ENCODE results near the genes RASGRP4 and MAP4K1.

- PRO-cap: no peak
These were observed 7.9 kb downstream of the ZNF573 start for GRCh38 chr19:37771314-37771979.

- PRO-cap: no peak
These were observed 326 bp downstream of the SIPA1L3 start for GRCh38 chr19:37907347-37907720.

DNA sequence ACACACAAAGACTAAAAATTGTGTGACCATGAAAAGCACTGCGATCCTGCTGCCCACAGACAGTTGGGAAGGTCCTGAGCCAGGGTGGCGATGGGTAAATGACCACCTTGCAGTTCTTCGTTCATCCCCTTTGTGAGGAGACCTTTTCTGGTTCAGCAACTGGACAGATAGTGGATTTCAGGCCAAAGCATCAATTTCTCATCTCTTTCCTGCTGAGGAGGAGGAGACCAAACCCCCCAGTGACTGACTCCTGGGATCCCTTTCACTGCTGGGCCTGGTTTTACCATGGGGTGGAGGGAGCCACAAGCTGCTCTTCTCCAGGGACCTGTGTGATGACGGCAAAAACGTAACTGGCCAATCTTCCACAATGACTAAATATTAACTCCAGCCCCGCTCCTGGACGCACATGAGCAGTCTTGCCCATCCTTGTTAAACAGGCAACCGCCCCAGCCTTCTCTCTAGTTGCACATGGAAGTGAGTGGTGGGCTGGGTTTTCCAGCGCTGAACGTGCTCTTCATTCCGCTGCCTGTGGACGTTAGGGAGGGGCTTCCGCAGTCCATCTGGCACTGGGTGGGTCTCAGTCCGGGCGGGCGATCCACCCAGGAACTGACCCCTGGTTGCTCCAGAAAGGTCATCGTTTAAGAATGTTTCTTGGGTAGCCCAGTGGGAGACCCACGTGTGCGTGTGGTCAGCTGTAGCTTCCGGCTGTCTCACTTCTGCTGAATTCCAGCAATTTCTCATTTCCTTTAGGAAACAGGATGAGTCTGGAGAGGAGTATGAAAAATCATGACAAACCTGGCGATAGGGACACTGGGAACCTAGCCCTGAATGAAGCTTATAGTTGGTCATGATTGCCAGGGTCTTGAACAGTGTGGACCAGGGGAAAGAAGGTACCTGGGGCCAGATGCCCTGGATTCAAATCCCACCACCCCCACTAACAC is 92.3 kb downstream of the SIPA1L3 start:
- PRO-cap: no peak

DNA sequence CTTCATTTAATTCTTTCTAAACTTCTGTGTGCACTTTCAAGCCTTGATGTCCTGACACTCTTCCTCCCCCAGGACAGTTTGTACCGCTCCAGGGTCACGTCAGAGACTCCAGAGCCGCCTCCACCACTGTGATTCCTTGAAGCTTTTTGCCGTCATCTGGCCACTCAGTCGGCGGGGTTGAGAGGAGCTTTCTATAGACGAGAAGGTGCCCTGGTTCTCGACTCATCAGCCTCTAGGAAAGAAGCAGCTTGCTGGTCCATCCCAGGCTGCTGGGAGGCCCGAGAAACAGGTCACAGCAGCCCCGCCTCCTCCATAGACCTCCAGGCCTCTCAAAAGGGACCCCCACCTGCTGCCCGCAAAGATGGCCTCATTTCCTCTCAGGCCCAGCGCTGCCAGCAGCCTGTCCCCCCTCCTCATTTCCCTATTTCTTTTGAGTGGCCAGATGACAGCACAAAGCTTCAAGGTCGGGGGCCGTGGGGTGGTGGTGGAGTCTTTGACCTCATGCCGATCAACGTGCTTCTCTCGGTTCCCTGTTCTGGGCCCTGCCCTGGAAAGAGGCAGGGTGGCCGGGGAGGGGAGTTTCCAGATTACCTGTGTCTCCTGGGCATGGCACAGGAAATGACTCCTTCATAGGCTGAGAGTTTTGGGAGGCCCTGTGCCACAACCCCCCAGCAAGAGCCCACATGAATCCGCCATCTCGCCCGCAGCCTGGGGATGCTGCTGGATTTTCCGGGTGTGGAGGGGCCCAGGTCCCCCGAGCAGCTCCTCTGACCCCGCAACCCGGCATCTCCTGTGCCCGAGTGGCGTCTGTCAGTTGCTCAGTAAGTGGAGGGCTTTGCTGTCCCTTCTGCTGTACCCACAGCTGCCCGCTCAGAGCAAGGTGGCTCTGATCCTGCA is 139.2 kb downstream of the SIPA1L3 start:
- PRO-cap: no peak

DNA sequence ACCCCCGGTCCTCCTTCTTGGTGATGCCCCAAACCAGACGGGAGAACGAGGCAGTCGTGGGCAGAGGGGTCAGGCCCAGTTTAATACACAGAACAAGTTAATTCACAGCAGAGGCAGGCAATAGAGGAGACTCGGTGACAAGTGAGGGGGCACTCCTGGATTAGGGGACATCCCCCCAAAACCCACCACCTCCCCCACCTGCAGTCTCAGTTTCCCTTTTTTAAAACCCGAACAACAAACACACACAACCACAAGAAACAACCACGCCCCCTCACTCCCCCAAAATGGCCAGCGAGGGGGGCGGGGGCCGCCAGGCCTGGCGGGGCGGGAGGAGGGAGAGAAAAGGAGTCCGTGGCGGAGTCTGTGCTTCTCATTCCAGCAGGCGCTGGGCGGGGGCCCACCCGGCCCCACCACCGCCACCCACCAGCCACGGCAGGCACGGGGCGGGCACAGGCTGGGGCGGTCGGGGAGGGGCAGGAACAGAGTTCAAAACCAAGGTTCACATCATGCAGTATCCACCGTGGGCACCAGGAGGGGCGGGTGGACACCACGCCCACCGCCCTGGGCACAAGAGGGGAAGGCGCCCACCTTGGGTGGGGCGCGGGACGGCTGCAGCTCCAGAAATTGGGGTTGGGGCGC is 13.0 kb downstream of the DPF1 start:
- PRO-cap: no peak

GRCh38 chr19:38386780-38387512 is 888 bp downstream of the GGN start:
- PRO-cap: no peak

DNA sequence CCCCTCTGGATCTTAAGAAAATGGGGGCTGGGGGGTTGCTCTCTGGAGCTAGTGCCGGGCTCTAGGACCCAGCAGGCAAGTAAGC is 126 bp upstream of the SPRED3 start:
- PRO-cap: no peak

GRCh38 chr19:38425975-38426468 is at the start of gene RASGRP4:
Gene RASGRP4 (minus strand): TSS chr19:38426219.
- PRO-cap: unidirectional peak, minus-strand start at chr19:38426173

DNA sequence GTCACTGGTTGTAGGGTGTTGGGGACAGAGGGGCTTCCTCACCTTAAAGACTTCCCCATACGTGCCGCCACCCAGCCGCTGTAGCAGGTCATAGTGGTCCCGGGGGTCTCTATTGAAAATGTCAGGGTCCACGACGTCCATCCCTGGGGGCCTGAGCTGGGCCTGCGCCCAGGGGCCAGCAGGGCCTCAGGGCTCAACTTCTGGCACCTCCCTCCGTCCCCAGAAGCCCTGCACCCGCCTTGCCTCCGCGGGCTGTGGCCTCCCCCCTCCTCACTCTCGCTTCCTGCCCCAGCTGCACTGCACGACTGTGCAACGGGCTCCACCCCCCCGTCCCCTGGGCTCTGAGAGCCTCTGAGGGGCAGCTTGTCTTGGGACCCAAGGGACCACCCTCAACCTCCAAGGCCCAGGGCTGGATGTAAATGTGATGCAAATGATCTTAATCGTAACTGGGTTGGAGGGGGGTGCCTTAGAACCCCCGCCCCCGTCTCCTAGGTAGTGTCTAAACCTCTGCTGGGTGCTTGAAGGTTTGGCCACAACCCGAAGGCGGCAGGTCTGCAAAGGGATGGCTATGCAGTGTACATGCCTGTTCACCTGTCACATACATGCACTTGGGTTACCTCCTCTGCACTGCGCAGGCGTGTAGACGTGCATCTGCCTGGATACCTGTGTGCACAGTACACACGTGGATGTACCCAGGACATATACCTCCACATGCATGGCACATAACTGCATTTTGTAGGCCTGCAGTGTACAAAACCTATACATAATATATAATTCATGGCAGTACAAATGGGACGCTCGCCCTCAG is at the start of gene MAP4K1:
Gene MAP4K1, minus strand, starts transcription at position 199 of the 808 bp plus-strand sequence.
- PRO-cap: no peak

GRCh38 chr19:38631301-38632199 is 12.6 kb downstream of the EIF3K start:
- PRO-cap: no peak

GRCh38 chr19:38651000-38651870 is 3.8 kb downstream of the ACTN4 start:
- PRO-cap: no peak

DNA sequence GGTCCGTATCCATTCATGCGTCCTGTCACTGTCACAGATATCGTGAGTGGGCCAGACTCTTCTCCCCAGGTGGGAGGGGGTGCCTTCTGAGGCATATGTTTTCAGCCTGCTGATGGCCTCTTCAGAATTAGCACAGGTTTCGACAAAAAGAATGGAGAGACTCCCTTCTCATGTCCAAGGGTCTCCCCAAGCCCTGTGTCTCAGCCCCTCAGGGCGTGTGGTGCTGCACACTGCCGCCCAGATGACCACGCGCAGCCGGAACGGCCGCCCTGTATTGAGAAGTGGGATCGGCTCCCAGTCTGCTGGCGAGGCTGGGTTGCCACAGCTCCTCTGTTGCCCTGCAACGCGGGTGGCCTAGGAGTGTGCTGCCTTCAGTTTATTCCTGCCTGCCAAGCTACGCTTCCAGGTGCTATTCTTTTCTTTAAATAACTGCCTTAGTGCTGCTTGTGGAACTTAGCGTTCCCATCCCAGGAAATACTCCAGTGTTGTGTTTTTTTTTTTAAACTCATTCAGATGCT is 16.4 kb downstream of the ACTN4 start:
- PRO-cap: no peak

DNA sequence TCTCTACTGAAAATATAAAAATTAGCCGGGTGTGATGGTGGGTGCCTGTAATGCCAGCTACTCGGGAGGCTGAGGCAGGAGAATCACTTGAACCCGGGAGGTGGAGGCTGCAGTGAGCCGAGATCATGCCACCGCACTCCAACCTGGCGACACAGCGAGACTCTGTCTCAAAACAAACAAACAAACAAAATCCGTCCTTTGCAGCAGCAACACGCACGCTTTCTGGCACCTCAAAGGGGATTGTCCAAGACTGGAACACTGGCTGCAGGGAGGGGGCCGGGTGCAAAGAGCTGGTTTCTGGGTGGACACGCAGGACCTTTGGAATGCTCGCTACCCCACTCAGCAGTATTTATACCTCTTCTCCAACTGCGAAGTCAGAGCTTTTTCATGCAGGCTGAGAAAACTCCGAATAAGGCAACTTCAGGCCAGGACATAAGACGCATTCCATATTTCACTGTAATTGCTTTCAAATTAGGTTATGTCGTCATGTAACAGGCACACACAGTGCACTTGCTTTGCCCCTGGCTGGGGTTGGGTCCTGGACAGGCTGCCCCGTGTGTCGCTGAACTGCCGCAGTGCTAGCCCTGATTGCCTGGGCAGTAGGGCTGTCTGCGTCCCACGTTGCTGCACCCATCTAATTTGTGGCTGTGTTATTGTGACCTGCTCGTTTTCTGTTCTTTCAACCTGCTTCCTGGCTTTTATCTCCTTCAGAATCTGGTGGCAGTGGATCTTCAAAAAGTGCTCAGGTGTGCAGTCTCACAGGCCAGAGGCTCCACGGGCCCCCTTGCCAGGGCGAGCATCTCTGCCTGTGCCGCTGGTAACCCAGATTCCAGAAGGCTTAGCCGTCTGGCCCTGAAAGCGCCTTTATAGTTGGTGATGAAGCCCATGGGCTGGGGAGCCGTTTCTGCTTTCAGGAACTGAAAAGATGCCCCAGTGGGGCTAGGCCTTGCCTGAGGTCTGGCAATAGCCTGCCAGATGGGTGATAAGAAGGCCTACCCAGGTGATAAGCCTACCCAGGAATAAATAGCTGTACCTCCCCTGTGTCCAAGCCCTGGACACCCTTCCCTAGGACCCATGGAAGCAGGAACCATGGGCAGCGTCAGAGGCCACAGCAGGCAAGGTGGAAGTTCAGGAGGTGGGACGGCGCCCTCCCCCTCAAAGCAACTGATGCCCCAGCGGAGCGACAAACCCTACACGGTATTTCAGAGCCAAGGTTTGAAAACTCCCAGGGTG is 44.7 kb downstream of the ACTN4 start:
- PRO-cap: no peak

GRCh38 chr19:38693123-38693659 is 45.7 kb downstream of the ACTN4 start:
- PRO-cap: no peak

- PRO-cap: no peak
These were observed 44.5 kb downstream of the CAPN12 start for GRCh38 chr19:38699635-38700284.

GRCh38 chr19:38700799-38701239 is 43.5 kb downstream of the CAPN12 start:
- PRO-cap: no peak

- PRO-cap: no peak
These were observed 42.9 kb downstream of the CAPN12 start for GRCh38 chr19:38701240-38701978.

DNA sequence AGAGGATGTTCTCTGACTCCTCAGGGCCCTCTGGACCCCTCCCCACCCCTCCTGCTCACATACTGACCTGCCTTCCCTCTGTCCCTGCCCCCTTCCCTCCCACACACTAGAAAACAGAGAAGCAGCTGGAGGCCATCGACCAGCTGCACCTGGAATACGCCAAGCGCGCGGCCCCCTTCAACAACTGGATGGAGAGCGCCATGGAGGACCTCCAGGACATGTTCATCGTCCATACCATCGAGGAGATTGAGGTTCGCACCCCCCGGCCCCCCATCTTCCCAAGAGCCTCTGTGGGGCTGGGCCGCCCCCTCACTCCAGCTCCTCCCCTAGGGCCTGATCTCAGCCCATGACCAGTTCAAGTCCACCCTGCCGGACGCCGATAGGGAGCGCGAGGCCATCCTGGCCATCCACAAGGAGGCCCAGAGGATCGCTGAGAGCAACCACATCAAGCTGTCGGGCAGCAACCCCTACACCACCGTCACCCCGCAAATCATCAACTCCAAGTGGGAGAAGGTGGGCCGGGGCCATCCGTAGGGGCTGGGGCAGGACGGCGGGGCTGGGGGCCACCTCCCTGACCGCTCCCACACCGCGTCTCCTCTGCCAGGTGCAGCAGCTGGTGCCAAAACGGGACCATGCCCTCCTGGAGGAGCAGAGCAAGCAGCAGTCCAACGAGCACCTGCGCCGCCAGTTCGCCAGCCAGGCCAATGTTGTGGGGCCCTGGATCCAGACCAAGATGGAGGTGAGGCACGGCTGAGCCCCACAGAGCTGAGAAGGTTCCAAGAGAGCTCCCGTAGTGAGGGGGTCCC is 20.2 kb downstream of the CAPN12 start:
- PRO-cap: no peak

- PRO-cap: no peak
These were observed 8.1 kb upstream of the ECH1 start for GRCh38 chr19:38839246-38840558.

DNA sequence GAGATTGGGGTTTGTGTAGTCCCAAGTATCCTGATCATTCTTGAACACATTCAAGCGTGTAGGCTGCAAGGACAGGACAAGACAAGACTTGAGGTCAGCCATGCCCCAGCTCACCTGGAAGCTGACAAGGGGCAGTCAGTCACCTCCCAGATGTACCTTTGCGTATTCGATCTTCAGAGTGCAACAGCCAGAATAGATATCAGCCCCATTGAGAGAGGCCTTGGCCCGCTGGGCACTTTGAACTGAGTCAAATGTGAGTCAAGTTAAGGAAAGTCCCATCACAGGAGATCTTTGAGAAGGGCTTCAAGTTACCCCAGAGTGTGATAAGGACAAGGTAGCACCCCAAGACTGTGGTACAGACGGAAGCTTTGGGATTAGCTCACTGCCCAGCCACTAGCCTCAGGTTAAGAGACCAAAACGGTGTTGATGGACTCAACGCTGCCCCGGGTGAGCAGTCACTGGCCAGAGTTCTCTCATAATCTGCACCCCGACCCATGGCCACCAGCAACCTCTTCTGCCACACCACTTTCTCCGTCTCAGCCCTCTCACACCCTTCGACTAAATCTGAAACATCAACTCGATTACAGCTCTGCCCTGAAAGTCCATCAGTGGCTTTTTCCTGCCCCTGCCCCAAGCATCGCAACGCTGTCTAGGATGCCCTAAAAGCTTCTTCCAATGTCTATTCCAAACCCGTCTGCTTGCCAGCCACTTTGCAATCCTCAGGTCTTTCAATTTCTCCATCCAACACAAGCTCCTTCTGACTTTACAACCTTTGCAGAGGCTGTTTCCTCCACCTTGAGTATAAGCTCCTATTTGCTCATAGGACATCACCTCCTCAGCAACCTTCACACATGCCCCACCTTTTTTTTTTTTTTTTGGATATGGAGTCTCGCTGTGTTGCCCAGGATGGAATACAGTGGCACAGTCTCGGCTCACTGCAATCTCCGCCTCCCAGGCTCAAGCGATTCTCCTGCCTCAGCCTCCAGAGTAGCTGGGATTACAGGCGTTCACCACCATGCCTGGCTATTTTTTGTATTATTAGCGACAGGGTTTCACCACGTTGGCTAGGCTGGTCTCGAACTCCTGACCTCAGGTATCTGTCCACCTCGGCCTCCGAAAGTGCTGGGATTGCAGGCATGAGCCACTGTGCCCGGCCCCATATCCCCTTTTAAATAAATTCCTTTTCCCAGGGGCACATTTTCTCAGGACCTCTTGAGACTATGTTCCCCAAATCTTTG is 5.5 kb downstream of the HNRNPL start:
- PRO-cap: no peak

Data from neutrophil (primary cell).